ENCODE measurements around a stretch of chrX.

- RAMPAGE, long total RNA = no peak
- RRBS = no CpG with 5 or more reads among the region's 16 CpGs
Observed at GRCh38 chrX:315825-316626, 2.6 kb downstream of the GTPBP6 start.

- RAMPAGE, long total RNA = no peak
- RRBS = 96% methylated on average over 6 of the region's 31 CpGs
Observed at GRCh38 chrX:341128-341745, 22.6 kb upstream of the GTPBP6 start.

GRCh38 chrX:385790-386457 lies 783 bp downstream of the PPP2R3B start:
- RAMPAGE, long total RNA = no peak
- RRBS = no CpG with 5 or more reads among the region's 35 CpGs

DNA sequence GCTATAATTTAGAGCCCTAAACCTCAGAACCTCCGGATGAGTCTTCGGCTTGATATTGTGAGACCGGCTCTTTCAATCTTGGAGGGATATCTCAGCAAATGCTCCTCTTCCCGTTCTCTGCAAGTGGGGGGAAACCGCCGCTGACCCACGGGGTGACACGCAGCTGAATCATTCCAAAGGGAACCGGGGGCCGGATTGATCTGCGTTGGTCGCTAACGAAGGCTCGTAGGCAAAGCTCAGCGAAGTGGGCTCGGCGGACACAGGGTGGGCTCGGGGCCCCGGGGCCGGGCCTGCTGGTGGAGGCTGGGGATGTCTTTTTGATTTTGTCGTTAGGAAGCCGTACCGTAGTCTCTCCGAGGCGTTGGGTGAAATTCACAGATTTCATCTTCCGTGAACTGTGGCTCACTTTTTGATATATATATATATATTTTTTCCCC lies 110.6 kb upstream of the PPP2R3B start:
- RAMPAGE, long total RNA = no peak
- RRBS = 33% methylated on average over 9 of the region's 26 CpGs

DNA sequence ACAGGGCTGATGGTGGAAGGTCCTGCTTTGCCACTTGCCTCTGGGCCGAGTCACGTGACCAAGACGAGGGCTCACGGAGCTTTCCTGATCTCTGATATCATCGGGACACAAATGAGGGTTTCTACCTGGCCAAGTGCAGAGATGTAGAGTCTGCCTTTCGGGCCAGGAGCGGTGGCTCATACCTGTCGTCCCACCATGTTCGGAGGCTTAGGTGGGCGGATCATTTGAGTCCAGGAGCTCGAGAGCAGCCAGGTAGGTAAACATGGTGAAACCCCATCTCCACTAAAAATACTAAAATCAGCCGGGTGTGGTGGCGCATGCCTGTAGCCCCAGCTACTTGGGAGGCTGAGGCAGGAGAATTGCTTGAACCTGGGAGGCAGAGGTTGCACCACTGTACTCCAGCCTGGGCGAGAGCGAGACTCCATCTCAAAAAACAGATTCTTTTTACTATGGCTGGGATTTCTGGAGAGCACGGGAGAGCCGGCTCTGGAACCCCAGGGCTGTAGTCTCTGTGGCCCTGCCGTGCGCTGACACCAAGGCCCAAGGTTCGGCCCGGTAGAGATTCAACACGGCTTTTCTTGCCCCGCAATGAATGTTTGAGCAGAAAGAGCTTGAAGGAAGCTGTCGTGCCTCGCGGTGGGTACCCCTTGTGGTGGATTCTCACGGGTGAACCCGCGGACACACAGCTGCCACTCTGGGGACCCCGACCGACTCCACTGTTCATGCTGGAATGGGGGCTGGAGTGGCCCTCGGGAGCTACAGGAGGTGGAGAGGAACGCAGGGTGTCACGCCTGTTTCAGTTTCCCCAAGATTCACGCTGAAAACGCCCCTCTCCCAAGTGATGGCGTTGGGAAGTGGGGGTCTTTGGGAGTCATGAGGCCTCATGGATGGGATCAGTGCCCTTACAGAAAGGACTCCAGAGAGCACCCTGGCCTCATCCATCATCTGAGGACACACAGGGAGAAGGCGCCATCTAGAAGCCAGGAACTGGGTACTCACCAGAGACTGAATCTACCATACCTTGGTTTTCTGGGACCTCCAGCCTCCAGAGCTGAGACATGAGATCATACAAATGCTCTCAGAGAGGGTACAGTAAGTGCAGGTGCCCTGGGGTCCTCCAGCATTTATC lies 6.8 kb downstream of the SLC25A6 start:
- RAMPAGE, long total RNA = no peak
- RRBS = 96% methylated on average over 5 of the region's 38 CpGs

DNA sequence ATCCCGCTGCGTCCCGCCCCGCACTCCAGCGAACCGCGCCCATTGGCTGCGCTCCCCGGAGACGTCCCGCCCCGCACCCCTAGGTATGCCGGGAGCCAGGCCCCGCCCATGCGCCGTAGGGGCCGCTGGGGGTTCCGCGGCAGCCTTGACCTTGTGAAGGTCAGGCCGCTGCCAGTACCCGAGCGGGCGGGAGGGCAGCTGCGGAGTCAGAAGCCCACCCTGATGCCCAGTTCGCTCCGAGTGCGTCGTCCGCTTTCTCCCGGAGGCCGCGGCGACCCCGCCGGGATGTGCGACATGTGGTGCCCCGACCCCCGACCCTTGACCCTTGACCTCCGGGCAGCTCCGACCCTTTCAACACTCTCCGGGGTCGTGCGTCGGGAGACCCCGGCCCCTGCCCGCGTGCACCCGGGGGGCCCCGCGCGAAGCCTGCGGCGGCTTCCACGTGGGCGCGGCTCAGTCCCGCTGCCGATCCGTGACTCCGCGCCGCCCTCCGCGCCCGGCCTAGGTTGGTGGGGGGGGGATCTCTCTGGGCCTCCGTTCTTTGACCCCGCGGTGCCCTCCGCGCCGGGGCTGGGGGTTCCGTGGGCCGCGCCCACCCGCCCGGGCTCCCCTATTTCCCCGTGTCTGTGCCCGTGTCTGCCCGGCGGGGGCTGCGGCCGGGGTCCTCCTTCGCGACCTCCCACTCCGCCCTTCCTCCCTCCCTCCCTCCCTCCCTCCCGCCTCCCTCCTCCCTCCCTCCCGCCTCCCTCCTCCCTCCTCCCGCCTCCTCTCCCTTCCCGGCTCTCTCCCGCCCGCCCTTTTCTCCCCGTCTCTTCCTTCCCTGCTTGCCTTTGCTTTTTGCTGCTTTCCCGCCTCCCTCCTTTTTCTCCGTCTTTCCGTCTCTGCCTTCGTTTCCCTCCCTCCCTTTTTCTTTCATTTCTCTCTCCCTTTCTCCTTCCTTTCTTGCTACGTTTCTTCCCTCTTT lies 628 bp upstream of the SLC25A6 start:
- RAMPAGE, long total RNA = no peak
- RRBS = 2% methylated on average over 42 of the region's 97 CpGs

DNA sequence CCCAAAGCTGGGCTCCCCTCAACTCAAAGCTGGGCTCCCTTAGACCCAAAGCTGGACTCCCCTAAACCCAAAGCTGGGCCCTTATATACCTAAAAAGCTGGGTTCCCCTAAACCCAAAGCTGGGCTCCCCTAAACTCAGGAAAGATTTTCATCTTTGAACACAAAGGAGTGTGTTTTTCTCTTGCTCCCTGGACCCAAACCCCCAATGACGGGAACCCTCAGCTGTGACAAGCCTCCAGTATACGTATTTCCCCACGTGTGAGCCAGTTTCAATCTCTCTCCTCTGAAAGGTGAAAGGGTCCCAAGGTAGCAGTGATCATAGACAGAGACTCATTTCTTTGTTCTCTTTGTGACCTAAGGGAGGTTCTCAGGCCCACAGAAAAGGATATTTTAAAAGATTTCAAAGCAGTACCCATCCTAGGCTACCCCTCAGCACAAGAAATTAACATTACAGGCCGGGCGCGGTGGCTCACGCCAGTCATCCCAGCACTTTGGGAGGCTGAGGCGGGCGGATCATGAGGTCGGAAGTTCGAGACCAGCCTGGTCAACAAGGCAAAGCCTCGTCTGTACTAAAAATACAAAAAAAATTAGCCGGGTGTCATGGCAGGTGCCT lies 31.4 kb upstream of the ASMTL start:
- RAMPAGE, long total RNA = no peak
- RRBS = no CpG with 5 or more reads among the region's 13 CpGs

GRCh38 chrX:1526515-1526987 lies 10.4 kb downstream of the P2RY8 start:
- RAMPAGE, long total RNA = no peak
- RRBS = no CpG with 5 or more reads among the region's 5 CpGs

- RAMPAGE, long total RNA = no peak
- RRBS = under 1% methylated on average over 3 of the region's 19 CpGs
Observed at GRCh38 chrX:1591959-1592278, 515 bp downstream of the AKAP17A start.

GRCh38 chrX:2193454-2193938 lies 307.3 kb downstream of the DHRSX start:
- RAMPAGE, long total RNA = no peak
- RRBS = no CpG with 5 or more reads among the region's 5 CpGs

- RAMPAGE, long total RNA = no peak
- RRBS = 0% methylated on average over 3 of the region's 39 CpGs
Observed at GRCh38 chrX:2324900-2325930, 175.6 kb downstream of the DHRSX start.

- RAMPAGE, long total RNA = no peak
- RRBS = no CpG with 5 or more reads among the region's 21 CpGs
Observed at GRCh38 chrX:2401827-2402483, 98.8 kb downstream of the DHRSX start.

DNA sequence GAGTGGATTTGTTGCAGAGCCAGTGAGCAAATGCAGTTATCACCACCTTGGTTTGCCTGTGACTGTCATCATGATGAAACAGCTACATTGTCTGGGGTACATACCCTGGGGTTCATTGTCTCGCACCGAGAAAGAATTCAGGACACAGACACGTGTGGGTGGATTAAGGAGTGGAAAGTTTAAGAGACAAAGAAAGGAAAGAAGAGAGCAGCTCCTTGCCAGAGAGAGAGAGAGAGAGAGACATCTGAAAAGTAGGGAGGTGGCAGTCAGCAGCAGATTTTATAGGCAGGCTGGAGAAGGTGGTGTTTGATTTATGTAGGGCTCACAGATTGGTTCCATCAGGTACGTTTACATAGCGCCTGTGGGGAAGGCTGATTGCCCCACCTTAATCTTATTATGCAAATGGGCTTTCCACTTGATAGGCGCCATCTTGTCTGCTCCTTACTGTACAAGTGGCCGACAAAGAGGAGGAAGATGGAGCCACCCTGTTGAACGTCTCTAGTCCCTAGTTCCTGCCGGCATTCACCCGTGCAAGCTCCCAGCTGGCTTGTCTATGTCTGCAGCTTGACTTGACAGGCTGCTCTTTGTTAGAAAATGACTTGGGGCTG lies 49.0 kb upstream of the DHRSX start:
- RAMPAGE, long total RNA = no peak
- RRBS = no CpG with 5 or more reads among the region's 10 CpGs

DNA sequence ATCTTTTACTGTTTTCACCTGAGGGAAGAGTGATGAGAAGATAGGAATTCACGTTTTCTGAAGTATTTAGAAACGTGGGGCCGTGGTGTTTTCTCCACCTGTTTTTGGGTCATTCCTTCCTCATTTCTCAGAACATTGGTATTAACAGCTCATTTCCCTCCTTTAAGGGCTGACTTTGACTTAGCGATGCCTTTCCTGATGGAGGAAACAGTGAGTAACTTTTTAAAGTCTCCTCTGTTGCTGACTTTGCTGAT lies 80.3 kb upstream of the CD99 start:
- RAMPAGE, long total RNA = no peak
- RRBS = no CpG with 5 or more reads among the region's 4 CpGs

GRCh38 chrX:5725845-5726554 lies 502.7 kb downstream of the NLGN4X start:
- RAMPAGE, long total RNA = no peak
- RRBS = no CpG with 5 or more reads among the region's 8 CpGs

- RAMPAGE, long total RNA = no peak
- RRBS = no CpG with 5 or more reads among the region's 17 CpGs
Observed at GRCh38 chrX:6225379-6225899, 3.2 kb downstream of the NLGN4X start.

- RAMPAGE, long total RNA = no peak
- RRBS = no CpG with 5 or more reads among the region's 9 CpGs
Observed at GRCh38 chrX:7089128-7089771, 58.3 kb upstream of the STS start.

DNA sequence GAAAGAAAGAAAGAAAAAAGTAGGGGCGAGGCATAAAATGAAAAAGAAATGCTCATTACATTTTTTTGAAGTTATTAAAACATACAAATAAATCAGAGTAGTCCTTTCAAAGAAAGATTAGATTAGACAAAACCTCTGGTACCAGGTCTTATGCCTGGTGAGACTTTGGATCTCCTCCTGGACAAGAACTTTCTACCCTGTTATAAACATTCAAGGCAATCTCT lies 11.7 kb upstream of the VCX start:
- RAMPAGE, long total RNA = no peak
- RRBS = no CpG with 5 or more reads among the region's 1 CpG

GRCh38 chrX:8784329-8784782 lies 16.8 kb downstream of the FAM9A start:
- RAMPAGE, long total RNA = no peak
- RRBS = no CpG with 5 or more reads among the region's 21 CpGs

- RAMPAGE, long total RNA = no peak
- RRBS = no CpG with 5 or more reads among the region's 8 CpGs
Observed at GRCh38 chrX:9313111-9313560, 151.7 kb upstream of the TBL1X start.

Data from epithelial cell of alveolus of lung (primary cell).